Heart right ventricle (tissue), 2 donors: ENCODE measurements around a stretch of chr10.

- PRO-cap, 2 experiments, result no peak in any of the 2 experiments
Observed at GRCh38 chr10:71621611-71622944, 97.5 kb downstream of the C10orf105 start.

DNA sequence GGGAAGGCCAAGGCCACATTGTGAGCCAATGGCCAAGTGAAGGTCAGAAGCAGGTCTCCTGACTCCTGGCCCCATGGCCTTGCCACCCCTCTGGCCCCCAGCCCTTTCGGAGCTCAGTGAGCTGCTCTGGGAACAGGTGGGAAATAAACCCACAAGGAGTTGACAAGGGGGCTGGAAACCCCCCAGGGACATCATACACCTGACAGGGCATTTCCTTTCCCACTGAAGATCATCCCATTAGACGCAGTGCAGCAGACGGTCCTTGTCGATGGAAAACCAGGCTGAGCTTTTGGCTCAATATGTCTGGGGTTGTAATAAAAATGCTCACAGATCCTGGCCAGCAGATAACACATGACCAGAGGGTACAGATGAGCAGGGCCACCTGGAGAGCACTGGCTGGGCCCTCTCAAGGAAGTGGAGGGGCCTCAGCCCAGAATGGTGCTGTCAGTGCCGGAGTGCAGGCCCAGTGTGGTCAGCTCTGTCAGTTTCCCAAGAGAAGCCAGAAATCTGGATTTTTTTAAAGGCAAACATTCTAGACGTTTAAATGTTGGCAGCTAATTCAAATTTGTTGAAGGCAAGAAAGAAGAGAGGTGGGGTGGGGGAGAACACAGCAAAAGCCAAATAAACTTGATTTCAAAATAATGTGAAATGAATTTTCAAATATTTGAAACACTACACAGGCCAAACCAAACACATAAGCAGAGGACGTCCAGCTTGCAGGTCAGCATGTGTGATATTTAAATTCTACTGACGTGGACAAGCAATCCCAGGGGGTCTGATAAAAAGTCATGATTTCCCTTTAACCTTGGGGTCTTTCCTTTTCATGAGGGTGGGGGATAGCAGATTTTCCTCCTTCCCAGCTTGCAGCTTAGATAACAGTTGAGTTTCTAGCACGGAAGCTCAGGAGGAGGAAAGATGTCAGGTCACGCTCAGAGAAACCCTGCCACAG, 2.0 kb downstream of the C10orf105 start:
- PRO-cap, 2 experiments, result no peak in any of the 2 experiments

DNA sequence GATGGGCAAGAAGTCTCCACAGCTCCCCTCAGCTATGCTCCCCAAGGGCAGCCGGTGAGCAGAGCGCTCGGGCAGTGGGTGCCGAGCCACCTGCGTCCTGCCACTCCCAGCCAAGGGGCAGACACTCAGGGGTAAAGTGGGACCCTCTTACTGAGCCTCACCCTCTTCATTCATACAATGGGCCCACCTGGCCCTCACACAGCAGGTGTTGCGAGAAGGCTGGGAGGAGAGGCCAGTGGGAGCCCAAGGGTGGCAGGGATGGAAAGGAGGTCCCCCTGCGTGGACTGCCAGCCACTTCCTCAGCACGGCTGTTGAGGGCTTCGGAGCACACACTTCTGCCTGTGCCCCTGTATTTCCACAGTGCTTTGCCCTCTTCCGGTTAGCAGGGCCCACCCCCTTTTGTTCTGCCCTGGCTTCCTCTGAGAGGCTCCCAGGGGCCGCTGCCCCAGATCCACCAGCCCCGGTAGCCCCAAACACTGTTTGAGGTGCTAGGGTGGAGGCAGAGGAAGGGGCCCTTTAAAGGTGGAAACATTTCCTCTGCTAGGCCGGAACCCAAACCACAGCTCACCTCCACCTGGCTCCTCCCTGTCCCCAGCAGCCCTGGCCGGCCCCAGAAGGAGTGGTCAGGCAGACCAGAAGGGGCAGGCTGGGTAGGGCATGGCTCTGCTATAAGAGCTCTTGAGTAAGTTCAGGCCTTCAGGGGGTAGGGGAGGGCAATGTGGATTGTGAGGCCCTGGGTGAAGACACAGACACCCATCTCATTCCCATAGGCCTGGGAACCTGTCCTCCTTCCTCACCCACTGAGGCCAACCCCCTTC, 16.4 kb upstream of the C10orf105 start:
- PRO-cap, 2 experiments, result no peak in any of the 2 experiments

DNA sequence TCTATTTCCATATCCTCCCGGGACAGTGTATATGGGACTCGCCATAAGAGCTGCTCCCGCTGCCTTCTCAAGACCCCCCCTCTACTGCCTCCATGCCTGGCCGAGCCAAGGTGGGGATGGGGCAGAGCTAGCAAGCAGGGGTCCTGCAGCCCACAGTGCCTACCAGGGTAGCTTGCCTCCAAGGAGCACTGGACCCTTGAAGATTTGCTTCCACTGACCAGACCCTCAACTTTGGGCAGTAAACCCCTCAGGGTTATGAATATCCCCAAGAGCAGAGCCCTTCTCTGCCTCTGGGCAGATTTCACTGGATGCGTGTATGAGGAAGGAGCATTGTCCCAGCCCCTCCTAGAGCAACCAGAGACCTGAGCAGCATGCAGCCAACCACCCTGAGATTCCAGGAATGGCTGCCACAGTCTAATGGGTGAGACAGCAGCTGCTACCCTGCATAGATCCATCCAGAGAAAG, 25.9 kb upstream of the C10orf105 start:
- PRO-cap, 2 experiments, result no peak in any of the 2 experiments

DNA sequence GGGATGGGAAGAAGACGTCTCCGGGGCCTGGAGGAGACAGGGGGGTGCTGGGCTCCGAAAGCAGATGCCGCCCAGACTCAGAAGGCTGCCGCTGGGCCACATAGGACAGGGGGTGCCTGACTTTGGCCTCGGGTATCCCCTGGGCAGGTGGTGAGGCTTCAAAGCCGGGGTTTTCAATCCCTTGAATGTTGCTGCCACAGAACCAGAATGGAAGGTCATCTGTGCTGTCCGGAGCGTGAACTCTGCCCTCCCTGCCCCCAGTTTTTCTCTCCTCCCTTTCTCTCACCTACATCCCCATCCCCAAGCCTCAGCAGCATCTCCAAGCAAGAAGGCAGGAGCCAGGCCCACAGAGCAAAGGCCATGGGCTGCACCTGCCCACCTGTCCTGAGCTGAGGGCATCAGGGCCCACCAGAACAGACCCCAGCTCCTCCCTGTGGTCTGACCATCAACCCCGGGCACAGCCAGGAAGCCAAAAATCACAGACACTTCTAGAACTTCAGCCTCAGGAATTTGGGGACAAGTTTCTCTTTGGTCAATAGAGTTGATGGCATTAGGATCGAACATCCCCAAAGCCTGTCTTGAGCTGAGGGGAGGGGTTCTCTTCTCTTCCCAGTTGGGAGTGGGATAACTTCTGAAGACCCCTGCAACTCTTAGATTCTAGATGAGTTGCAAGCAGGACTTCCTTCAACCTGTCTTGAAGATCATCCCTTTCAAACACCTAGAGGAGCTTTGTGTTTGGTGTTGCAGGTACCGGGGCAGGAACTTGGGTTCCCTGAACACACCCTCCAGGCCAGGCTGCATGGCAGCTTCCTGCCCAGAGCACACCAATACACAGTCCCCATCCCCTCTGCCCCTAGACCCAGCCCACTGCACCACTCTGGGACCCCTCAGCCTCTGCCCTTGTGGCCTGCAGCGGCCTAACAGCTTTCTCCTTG, 21.4 kb downstream of the VSIR start:
- PRO-cap, 2 experiments, result no peak in any of the 2 experiments

- PRO-cap, 2 experiments, result no peak in any of the 2 experiments
Observed at GRCh38 chr10:71754663-71755004, 18.7 kb downstream of the VSIR start.

DNA sequence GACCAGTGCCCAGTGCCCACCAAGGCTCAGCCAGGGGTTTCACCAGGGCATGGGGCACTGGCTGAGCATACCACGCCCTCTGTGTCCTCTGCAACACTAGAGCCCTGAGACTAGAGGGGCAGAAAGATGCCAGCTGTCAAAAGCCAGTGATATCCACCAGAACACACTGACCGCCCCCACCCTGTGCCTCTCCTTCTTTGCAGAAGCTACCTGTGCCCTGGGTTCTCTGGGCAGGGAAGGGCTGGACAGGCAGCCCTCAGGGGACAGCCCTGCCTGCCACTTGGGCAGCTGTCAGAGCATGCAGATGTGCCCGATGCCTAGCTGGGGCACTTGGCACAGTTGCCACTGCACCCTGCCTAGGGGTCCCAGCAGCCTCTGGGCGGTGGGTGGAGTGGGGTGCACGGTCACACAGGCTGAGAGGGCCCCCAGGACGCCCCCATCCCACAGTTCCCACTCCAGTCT, 442 bp downstream of the VSIR start:
- PRO-cap, 2 experiments, result no peak in any of the 2 experiments

DNA sequence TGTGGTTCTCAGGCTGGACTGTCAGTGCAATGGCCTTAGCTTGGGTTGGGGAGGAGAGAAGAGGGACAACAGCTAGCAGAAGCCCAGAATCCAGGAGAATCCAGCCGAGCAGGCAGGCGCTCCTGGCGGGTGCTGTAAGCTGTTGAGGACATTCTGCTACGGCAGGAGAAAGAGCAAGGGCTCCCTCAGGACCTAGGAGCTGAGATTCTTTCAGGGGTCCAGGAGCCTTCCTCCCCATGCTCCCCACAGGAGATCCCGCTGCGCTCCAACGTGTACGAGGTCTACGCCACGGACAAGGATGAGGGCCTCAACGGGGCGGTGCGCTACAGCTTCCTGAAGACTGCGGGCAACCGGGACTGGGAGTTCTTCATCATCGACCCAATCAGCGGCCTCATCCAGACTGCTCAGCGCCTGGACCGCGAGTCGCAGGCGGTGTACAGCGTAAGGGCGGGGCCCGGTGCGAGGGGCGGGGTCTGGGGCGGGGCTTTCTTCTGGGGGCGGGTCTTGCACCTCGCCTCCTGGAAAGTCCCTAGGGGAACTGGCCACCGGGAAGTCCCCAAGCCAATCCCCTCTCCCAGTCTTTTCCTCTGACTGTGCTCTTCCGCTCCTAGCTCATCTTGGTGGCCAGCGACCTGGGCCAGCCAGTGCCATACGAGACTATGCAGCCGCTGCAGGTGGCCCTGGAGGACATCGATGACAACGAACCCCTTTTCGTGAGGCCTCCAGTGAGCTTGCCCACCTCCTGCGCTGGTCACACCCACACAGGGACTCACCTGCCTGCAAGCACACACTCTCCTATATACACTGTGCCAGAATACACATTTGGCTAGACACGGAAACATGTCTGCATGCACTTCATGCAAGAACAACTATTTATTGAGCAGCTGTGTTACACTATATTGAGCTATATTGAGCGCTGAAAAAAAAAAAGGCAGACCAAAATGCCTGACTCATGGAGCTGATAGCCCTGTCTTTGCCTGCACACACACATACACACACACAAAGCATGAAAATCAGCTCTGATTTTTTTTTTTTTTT, 32.6 kb upstream of the VSIR start:
- PRO-cap, 2 experiments, result peak in 1 of 2 experiments; most common minus-strand start position 406 of the sequence (in 1)

DNA sequence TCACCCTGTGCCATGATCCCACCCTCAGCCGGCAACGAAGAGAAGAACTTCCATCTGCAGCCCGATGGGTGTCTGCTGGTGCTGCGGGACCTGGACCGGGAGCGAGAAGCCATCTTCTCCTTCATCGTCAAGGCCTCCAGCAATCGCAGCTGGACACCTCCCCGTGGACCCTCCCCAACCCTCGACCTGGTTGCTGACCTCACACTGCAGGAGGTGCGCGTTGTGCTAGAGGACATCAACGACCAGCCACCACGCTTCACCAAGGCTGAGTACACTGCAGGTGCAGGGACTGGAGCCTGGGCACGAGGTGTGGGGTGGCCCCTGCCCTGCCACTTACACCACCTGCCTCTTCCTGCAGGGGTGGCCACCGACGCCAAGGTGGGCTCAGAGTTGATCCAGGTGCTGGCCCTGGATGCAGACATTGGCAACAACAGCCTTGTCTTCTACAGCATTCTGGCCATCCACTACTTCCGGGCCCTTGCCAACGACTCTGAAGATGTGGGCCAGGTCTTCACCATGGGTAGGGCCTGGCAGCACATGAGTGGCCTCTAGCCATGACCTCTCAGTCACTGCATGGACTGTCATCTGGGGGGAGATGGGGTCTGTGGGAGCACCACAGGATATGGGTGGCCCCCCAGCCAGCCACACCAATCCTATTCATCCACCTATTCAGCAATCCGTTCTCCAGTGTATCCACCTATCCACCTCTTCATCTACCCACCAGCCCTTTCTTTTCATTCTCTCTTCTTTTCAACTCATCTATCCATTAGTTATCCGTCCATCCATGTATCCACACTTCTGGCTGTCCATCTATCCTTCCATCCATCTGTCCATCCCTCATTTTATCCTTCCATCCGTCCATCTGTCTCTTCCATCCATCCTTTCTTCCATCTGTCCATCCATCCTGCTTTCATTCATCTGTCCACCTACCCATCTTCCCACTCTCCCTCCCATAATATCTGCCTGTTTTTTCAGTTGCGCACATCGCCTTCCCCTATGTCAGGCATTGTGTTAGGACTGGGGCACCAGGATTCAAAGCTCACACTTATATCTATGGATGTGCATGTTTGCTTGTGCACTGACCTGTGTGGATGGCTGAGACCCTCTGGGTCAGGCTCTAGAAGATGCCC, 34.5 kb upstream of the VSIR start:
- PRO-cap, 2 experiments, result no peak in any of the 2 experiments

DNA sequence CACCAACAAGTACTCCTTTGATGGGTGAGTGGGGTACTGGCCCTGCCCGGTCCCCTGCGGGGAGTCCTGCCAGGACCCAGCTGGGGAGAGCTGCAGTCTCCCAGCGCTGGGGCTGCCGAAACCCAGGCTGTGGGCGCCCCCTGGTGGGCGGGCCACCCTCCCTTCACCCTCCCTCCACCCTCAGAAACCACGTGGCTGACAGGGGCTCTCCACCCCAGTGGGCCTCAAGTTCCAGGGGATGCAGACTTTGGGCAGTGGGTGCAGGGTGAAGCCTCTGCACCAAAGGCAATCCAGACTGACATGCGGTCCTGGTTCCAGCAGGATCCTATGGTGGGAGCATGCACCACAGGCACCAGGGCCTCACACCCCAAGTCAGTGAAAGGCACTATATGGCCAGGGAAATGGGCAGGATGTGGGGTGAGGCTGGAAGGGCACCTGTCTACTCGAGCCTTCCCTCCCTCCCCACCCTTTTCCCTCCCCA, 38.7 kb upstream of the VSIR start:
- PRO-cap, 2 experiments, result no peak in any of the 2 experiments

DNA sequence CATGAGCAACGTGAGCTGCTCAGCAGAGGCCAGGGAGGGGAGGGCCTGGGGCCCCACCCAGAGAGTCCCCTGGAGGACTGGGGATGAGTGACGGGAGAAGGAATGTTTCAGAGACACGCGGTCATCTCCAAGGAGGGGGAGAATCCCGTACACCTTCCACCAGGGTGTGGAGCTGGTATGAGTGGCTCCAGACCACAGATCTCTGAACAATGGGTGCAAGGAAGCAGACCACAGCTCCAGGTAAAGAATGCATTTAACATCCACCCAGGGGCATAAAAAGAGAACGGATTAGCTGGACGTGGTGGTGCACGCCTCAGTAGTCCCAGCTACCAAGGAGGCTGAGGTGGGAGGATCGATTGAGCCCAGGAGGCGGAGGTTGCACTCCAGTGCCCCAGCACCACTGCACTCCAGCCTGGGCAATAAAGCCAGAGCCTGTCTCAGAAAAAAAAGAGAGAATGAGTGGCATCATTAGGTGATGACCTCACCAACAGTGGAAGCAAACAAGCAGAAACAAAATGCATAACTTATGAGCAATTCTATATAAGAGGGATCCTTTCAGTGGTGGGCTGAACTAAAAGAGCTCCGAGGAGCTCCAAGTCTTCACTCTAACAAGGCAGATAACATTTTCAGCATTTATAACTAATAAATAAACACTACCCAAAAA, 12.6 kb downstream of the PSAP start:
- PRO-cap, 2 experiments, result no peak in any of the 2 experiments

DNA sequence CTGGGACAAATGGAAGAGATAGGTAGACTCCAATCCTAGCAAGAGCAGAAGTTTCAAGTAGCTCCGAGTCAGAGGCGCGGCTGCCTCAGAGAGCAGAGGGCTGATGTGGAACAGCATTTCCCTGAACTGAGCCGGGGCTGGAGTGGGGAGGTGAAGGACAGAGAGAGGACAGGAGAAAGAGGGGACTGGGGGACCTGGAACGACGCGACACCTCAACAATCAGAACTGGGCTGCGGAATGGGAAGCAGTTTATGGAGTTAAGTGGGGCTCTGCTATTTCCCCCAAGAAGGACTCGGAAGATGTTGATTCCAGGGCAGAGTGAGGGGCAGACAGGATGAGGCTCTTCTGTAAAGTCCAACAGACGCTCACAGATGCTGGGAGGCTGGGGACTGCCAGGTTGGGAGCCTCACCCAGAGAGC, 27.8 kb downstream of the SPOCK2 start:
- PRO-cap, 2 experiments, result no peak in any of the 2 experiments

DNA sequence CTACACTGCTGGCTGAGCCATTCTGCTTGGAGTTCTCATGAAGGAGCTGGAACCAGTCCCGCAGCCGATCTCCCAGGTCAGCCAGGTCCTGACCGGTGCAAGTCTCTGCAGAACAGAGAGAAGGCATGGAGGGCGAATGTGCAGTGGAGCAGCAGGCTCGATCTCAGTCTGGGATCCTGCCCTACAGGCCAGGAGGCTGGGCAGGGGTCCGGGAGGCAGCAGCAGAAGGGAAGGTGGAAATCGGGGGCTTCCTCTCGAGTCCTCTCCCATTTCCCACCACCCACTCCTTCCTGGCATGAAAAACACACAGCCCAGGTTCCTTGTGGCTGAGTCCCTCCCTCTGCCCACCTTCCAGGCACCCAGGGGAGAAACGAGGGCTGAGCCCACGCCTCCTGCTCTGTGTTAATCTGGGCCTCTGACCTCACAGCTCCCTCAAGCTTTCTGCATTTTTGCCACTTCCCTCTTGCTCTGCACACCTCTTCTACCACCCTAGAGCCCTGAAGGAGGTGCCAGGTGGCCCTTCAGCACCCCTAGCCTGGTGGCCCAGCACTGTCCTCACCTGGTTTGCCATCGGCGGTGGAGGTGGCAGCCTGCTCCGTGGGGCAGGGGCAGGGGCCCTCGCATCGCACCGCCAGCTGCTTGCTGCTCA, 20.6 kb downstream of the SPOCK2 start:
- PRO-cap, 2 experiments, result no peak in any of the 2 experiments

DNA sequence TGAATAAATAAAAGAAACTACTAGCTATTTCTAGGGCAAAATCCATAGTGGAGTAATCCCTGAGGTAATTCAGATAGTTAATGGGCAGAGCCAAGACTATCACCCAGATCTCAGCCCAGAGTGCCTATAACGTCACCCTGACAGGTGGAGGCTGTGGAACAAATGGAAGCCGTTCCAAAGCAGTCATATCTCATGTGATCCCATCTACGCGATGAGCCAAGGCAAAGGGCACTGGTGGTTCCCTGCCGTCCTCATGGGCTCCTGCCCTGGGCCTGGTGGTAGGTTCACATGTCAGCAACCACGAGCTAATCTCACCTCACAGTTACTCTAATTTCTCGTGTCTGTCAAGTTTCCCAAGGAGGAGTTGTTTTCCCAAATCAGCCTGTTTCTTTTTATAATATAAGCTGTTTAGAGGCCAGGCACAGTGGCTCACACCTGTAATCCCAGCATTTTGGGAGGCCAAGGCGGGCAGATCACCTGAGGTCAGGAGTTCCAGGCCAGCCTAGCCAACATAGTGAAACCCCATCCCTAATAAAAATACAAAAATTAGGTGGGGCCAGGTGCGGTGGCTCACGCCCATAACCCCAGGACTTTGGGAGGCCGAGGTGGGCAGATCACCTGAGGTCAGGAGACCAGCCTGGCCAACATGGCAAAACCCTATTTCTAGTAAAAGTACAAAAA, 22.5 kb upstream of the ASCC1 start:
- PRO-cap, 2 experiments, result no peak in any of the 2 experiments

- PRO-cap, 2 experiments, result no peak in any of the 2 experiments
Observed at GRCh38 chr10:72254403-72254944, 19.2 kb upstream of the DDIT4 start.

DNA sequence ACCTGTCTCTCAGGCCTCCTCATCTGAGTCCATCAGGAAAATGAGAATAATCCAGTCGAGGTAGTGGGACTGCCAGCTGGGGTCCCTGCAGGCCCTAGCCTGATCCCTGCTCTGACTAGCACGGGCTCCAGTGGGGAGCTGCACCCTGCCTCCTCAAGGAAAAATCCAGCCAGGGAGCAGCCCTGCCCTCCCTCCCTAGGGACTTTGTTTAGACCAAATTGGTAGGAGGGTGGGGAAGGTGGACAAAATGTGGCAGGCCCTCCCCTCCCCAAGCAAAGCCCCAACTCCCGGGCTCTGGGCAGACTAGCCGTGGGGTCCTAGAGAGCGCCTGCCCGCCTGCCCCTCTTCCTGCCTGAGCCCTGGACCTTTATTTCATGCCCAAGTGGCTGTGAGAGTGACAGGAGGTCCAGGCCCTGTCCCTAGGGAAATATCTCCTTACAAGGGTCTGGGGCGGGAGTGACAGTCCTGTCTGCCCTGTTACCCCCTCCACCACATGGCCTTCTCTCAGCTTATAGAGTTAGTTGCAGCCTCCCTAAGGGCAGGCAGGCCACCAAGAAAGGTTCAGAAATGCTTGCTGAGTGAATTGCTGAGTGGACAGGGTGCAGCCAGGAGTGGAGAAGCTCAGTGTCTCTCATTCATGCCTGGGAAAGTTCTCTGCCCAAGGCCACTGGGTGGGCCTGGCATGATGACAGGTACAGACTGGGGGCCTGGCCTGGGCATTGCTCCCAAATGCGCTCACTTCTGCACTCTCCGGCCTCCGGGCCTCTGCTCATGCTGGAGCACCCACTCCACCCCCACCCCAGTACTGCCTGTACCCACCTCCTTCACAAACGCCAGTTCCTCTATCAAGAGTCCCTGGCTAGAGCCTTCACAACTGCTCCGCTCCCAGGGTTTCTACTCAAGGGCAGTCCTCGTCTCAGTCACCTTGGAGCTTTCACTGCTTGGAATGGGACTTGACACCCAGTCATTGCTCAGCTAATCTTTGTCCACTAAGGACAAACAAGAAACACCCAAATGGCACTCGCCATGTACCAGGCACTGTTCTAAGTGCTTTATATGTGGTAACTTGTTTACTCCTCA, 25.2 kb downstream of the DNAJB12 start:
- PRO-cap, 2 experiments, result no peak in any of the 2 experiments

GRCh38 chr10:72332010-72332804, 22.5 kb downstream of the DNAJB12 start:
- PRO-cap, 2 experiments, result peak in 2 of 2 experiments; most common plus-strand start chr10:72332260 (in 1); most common minus-strand start chr10:72332082 (in 2)

DNA sequence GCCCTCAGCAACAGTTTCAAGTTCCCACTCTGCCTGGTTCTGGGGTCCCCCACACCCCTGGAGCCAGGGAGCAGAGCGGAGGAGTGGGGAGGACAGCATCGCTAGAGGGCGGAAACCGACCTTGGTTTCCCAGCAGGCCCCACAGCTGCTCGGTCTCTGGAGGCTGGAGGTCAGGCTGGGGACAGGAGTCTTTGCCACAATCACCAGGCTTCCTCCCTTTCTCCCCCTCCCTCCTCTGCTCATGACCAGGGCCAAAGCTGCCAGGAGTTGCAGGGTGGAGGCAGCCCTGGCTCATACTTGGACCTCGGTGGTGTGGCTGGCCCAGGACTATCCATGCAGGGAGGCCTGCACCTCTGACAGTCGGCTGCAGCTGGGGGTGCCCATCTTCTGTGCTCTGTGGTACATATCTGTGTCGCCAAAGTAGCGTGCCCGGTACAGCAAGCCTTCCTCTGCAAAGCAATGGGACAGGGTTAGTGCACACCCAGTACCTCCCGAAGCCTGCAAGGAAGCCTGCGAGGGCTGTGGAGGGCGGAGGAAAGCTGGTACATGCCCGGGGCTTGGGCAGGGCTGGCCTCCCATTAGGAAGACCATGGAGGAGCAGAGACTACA, 19.1 kb downstream of the DNAJB12 start:
- PRO-cap, 2 experiments, result no peak in any of the 2 experiments

- PRO-cap, 2 experiments, result no peak in any of the 2 experiments
Observed at GRCh38 chr10:72353935-72354447, 728 bp downstream of the DNAJB12 start.

- PRO-cap, 2 experiments, result no peak in any of the 2 experiments
Observed at GRCh38 chr10:72636674-72637127, 10.8 kb upstream of the MICU1 start.